ENCODE results near the genes NCAPH2, MAPK8IP2, ARSA and RABL2B.

- PRO-cap = no peak
Observed at GRCh38 chr22:50074452-50075338, 10.5 kb downstream of the MLC1 start.

DNA sequence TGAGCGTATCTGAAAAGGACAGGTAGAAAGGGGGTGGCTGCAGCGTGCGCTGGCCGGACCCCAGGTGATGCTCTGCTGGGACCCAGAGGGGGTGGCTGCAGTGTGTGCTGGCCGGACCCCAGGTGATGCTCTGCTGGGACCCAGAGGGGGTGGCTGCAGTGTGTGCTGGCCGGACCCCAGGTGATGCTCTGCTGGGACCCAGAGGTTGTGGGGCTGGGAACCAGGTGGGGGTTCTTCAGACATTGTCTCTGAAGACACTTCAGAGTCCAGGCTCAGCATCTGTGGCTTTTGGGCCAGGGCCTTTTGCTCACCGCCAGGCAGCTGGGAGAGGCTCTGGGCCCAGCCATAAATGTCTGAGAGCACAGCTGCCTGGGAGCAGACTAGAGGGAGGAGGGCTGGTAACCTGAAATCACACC lies 3.9 kb downstream of the TRABD start:
- PRO-cap = no peak

DNA sequence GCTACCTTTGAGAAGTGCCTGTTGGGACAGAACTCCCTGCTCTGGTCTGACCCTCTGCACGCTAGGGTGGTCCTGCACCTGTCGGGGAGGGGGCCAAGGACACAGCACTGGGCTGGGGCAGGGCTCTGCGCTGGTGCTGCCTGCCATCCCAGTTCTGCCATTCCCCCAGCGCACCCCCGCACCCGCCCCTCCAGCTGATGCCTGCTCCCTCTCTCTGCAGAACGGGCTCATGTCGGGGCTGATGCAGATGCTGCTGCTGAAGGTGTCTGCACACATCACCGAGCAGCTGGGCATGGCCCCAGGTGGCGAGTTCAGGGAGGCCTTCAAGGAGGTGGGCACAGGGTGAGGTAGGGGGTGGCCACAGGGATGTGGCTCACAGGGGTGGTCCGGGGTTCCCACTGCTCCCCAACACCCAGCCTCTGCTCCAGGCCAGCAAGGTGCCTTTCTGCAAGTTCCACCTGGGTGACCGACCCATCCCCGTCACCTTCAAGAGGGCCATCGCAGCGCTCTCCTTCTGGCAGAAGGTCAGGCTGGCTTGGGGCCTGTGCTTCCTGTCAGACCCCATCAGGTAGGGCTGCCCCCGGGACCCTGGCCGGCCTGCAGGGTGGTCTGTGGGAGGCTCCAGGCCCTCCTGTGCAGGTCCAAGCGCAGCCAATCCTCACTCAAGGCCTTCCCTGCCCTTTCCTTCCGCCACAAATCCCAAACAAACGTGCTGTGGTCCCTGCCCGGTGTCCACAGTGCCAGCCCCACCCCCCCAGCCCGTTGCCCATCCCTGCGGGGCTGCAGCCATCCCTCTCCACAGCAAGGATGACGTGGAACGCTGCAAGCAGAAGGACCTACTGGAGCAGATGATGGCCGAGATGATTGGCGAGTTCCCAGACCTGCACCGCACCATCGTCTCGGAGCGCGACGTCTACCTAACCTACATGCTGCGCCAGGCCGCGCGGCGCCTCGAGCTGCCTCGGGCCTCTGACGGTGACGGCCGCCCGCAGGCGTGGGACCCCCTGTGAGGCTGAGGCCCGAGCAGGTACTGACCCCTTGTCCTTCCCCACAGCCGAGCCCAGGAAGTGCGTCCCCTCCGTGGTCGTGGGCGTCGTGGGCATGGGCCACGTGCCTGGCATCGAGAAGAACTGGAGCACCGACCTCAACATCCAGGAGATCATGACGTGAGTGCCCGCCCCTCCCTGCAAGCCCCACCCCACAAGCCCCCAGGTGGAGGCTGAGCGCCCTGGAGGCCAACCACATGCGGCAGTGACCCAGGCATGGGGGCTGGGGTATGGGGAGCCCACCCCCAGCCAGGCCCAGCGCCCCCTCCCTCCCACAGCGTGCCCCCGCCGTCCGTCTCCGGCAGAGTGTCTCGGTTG lies 3.3 kb upstream of the SELENOO start:
- PRO-cap = no peak

DNA sequence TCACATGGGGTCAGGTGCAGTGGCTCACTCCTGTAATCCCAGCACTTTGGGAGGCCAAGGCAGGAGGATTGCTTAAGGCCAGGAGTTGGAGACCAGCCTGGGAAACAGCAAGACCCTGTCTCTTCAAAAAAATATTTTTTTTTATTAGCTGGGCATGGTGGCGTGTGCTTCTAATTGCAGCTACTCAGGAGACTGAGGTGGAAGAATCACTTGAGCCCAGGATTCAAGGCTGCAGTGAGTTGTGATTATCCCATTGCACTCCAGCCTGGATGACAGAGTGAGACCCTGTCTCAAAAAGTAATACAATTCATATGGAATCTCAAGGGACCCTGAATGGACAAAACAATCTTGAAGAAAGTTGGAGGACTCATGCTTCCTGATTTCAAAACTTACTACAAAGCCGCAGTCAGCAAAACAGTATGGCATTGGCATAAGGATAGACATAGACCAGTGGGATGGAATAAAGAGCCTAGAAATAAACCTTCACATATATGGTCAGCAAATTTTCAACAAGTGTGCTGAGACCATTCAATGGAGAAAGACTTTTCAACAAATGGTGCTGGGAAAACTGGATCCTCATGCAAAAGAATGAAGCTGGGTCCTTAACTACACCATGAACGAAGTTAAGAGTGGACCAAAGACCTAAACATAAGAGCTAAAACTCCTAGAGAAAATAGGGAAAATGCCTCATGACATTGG lies 2.4 kb downstream of the SELENOO start:
- PRO-cap = no peak

GRCh38 chr22:50216152-50216982 lies 15.6 kb downstream of the SELENOO start:
- PRO-cap = no peak

GRCh38 chr22:50275072-50276216 lies 5.3 kb upstream of the MAPK11 start:
- PRO-cap = no peak

- PRO-cap = no peak
Observed at GRCh38 chr22:50278044-50278416, 7.8 kb upstream of the MAPK11 start.

- PRO-cap = no peak
Observed at GRCh38 chr22:50285669-50285868, 15.4 kb upstream of the MAPK11 start.

GRCh38 chr22:50301021-50302067 lies 6.1 kb downstream of the PLXNB2 start:
- PRO-cap = no peak

DNA sequence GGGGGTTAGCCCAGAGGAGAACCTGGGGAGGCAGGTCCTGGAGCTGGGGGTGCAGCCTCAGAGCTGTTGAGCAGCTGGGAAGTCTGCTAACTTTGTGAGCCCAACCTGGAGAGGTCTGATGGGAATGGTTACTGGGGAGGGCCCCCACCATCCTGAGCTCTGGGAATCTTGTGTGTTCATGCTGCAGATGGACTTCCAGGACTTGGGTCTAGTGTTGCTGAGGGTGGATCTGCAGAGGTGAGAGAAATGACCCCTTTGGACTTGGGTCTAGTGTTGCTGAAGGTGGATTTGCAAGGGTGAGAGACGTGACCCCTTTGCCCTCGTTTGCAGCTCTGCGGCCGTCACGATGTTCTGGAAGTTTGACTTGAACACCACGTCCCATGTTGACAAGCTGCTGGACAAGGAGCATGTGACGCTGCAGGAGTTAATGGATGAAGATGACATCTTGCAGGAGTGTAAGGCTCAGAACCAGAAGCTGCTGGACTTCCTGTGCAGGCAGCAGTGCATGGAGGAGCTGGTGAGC lies 50.5 kb downstream of the PPP6R2 start:
- PRO-cap = no peak

GRCh38 chr22:50399376-50399702 lies 56.2 kb downstream of the PPP6R2 start:
- PRO-cap = no peak

- PRO-cap = no peak
Observed at GRCh38 chr22:50457101-50457953, 17.5 kb downstream of the SBF1 start.

GRCh38 chr22:50507852-50509064 lies at the start of gene NCAPH2:
TSS of gene NCAPH2 (plus strand) at chr22:50508224.
- PRO-cap = bidirectional peak, plus-strand start at chr22:50508227, minus-strand start at chr22:50508195; bidirectional peak, plus-strand start at chr22:50508547, minus-strand start at chr22:50508401; bidirectional peak, plus-strand start at chr22:50508745, minus-strand start at chr22:50508688

- PRO-cap = no peak
Observed at GRCh38 chr22:50544713-50545534, 775 bp upstream of the KLHDC7B start.

DNA sequence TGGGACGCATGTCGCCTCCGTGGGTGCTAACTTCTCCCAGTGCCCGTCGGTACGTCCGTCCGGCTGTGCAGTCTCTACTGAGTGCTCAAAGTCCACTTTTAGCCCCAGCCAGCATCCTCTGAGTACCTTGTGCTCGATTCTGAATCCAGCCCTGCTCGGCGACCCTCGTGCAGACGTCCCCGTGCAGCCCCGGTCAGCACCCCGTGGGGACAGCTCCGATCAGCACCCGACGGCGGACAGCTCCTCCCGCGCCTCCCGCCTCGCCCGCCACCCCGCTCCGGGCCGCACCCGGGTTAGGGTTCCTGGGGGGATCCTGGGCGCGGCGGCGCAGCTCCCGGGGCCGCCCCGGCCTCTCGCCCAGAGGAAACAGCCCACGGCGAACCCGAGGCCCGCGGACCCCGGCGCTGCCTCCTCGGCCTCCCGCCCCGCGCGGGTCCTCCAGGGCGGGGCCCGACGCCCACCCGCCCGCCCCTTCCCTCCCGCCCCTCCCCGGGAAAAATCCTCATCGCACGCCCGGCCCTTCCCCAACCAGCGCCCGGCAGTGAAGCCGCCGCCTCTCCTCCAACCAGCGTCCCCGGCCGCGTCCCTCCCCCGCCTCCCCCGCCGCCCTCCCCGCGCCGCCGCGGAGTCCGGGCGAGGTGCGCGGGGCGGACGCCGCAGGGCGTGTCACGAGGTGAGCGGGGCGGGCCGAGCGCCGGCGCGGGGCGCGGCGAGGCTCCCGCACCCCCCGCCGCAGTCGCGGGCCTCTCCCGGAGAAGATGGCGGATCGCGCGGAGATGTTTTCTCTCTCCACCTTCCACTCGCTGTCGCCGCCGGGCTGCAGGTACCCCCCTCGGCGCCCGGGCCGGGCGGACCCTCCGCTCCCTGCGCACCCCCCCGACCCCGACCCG lies at the start of gene MAPK8IP2:
MAPK8IP2 (plus strand) TSS at position 733 of the 890 bp plus-strand sequence.
- PRO-cap = no peak

DNA sequence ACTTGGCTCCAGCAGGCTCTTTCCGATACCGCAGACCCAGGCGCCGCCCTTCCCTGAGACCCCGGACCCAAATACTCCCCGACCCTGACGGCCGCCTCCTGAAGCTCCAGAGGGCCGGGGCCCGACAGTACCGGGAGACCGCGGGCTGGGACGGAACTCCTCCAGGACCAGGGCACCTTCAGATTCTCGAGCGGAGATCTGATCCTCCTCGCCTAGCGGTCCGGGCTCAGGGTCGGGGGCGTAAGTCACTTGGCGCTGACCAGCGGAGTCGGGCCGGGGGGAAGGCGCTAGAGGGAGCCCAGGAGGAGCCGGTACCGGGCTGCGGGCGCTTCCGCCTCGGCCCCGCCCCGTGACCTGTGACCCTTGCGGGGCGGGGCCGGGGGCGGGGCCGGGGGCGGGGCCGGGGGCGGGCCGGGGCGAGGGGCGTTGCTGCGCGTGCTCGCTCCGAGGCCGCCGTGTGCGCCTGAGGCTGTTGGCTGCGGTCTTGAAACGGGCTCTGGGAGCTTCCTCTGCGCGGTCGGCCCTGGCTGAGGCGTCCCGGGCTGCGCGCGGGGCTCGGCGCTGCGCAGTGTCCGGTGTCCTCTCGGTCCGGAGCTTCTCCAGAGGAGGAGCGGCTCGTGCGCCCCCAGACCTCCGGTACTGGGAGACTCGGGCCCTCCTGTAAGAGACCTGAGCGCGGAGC lies at the start of gene ARSA:
ARSA (minus strand) TSS at position 338 of the 682 bp plus-strand sequence.
- PRO-cap = bidirectional peak, plus-strand start at position 488 of the sequence, minus-strand start at position 358 of the sequence

GRCh38 chr22:50673203-50673980 lies 45.4 kb upstream of the ARSA start:
- PRO-cap = no peak

- PRO-cap = no peak
Observed at GRCh38 chr22:50705257-50706359, 32.4 kb upstream of the ACR start.

- PRO-cap = bidirectional peak, plus-strand start at chr22:50783785, minus-strand start at chr22:50783623
Observed at GRCh38 chr22:50783358-50783986, at the start of gene RABL2B. TSS of gene RABL2B (minus strand) at chr22:50783636.

Data from SEM (cell line).